ENCODE measurements around the genes DLG3 and PABPC1L2A.

DNA sequence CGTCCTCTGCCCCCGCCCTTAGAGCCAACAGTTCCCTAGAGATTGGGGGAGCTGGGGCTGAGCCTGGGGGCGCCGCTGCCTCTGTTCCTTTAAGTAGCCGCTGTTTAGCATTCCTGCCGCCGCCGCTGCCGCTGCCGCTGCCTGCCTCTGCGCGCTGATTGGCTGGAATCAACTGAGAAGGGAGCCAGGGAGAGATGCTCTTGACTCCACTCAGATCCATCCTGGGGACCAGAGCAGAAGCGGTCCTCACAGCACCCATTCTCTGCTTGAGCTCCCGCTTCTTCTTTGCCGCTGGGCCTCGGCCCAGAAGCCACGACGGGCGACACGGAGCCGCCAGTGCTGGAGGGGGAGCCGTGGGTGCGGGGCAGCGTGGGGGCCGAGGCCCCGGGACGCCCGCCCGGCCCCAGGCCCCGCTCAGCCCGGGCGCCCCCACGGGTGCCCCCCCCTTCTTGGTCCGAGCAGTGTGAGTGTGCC, at the start of gene DLG3:
TSS of gene DLG3 (plus strand) at position 204 of the 474 bp plus-strand sequence.
- PRO-cap: no peak

DNA sequence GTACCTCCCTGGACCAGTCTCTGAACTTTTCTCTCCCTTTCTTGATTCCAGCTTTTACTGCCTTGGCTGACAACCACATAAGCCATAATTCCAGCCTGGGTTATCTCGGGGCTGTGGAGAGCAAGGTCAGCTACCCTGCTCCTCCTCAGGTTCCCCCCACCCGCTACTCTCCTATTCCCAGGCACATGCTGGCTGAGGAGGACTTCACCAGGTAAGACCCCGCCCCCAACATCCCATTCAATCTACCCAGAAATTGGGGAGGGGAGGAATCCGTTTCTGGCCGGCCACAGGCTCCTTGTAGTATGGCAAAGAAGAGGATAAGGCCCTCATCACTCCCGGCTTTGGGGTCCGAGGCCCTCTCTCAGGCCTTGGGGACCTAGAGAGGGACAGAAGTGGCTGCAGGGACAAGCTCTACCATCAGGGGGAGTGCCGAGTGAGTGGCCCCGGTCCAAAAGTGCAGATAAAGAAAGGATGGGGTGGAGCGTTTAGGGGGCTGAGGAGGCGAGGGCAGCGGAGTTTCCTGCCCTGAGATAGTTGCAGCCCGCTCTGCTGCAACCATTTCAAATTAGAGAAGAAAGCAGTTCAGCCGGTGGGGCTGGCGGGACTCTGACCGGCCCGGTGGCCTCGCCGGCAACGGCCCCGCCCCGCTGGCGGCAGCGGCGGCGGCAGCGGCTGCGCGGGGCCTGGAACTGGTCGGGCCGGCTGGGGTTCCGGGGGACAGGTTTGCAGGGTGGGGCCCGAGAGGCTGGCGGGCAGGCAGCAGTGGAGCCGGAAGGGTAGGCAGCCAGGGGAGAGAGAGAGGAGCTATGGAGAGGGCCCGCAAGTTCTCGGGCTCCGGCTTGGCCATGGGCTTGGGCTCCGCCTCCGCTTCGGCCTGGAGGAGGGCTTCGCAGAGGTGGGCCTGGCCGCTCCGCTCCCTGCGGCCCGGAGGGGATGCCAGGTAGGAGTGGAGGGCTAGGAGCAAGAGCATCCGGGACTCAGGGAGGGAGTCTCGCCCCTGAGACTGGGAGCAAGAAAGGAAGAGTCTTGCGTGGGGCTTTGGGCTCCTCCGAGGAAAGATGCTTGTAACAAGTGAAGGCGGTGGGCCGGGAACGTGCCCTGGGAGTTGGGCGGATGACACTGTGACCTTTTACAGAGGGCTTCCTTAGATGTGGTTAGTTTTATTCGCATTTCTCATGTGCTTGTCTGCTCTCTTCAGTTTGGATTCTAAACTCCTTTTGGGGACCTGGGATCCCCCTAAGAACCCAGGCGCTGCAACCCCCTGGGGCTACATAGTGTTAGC, 7.6 kb downstream of the DLG3 start:
- PRO-cap: unidirectional peak, plus-strand start at position 563 of the sequence; unidirectional peak, plus-strand start at position 755 of the sequence

GRCh38 chrX:70453234-70453737, 8.7 kb downstream of the DLG3 start:
- PRO-cap: no peak

DNA sequence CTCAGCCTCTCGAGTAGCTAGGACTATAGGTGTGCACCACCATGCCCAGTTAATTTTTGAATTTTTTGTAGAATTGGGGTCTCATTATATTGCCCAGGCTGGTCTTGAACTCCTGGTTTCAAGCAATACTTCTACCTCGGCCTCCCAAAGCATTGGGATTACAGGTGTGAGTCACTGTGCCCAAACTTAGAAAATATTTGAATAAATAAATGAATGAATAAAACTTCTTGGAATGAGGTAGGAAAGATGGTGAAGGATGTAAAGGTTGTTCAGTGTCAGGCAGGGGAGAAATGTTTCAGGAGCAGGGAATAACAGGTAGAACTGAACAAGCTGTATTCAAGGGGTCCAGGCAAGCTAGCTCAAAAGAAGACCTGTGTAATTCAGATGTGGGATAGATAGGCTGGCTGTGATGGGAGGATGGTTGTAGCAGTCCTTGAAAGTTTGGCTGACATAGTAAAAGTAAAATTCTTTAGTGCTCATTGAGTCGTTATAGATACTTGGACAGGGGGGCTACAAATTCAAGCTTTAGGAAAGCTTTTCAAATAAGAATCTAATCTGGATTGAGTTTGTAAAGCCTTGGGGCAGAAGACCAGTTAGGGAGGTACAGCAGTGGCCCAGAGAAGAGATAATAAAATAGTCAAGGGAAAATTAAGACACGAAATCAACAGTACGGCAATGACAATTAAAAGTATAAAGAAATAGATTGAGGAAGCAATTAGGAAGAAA, 29.2 kb downstream of the DLG3 start:
- PRO-cap: no peak

- PRO-cap: bidirectional peak, plus-strand start at chrX:71108239, minus-strand start at chrX:71108097
Measured at GRCh38 chrX:71107767-71108491, 1.4 kb upstream of the CXorf65 start.

DNA sequence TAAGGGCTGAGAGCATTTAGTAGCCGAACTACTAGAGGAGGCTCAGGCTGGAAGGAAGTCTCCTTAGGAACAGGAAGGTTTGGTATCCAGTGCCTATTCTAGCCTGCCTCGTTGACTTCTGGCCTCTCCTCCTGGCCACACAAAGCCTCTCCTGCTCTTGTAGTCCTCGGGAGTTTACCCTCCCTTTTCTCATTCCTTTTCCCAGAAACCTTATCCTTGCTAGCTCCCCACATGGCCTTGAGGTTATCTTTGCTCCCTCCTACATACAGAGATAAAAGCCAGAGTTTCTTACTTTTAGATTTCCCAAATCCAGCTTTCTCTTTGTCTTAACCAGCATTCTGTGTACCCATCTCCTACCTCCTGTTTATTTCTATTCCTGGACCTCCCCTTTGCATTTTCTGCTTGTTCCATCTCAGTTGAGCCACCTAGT, 1.6 kb upstream of the ZMYM3 start:
- PRO-cap: no peak

- PRO-cap: no peak
Measured at GRCh38 chrX:71294208-71294601, 7.3 kb upstream of the ITGB1BP2 start.

GRCh38 chrX:71296780-71297184, 4.8 kb upstream of the ITGB1BP2 start:
- PRO-cap: no peak

GRCh38 chrX:71603846-71604534, 14.3 kb downstream of the CXCR3 start:
- PRO-cap: no peak

- PRO-cap: bidirectional peak, plus-strand start at chrX:71622904, minus-strand start at chrX:71622655
Measured at GRCh38 chrX:71622439-71623215, 4.3 kb upstream of the CXCR3 start.

DNA sequence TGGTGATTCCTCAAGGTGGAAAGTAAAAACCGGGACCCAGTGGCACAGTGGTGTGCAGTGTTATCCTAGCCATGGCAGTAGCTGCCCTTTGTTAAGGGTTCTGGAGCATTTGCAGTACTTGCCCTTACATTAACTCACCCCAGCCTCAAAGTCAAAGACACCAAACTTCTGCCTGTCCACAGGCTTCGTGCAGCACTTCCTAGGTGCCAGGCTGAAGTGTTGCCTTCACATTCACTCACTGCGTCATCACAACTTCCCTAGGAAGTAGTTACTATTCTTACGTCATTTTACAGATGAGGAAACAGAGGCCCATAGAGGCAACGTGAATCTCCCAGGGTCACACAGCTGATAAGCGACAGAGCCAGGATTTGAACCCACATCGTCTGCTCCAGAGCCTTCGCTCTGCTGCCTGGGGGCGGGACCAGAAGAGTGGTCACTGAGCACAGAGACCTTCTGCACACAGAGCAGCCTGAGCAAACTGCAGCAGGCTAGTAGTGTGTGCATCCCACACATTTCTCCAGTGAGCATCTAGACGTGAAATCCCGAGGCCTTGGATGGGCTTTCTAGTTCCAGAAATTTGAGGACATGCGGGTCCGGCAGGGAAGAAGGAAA, 73.3 kb upstream of the PIN4 start:
- PRO-cap: unidirectional peak, minus-strand start at position 147 of the sequence

DNA sequence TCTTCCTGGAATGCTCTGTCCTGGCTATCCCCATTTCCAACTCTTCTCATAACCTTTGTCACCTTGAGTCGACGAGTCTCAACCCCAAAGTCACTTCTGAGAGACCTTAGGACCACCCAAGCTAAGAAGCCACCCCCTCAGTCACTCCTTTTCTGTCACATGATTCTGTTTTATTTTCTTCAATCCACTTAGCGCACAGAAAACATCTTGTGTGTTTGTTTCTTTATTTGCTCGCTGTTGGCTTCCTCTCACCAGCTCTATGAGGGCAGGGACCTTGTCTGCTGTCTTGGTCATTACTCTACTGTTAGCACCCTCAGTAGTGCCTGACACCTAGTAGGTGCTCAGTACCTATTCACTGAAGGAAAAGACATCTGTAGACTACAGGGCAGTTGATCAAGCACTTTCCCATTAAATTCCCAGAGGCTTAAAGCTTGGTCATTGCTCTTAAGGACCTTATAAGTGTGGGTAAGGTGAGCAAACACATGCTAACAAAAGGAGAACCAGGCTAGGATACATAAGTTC, 32.3 kb upstream of the CITED1 start:
- PRO-cap: no peak

- PRO-cap: unidirectional peak, minus-strand start at chrX:72377063
Measured at GRCh38 chrX:72376707-72377441, 71.2 kb upstream of the CITED1 start.

DNA sequence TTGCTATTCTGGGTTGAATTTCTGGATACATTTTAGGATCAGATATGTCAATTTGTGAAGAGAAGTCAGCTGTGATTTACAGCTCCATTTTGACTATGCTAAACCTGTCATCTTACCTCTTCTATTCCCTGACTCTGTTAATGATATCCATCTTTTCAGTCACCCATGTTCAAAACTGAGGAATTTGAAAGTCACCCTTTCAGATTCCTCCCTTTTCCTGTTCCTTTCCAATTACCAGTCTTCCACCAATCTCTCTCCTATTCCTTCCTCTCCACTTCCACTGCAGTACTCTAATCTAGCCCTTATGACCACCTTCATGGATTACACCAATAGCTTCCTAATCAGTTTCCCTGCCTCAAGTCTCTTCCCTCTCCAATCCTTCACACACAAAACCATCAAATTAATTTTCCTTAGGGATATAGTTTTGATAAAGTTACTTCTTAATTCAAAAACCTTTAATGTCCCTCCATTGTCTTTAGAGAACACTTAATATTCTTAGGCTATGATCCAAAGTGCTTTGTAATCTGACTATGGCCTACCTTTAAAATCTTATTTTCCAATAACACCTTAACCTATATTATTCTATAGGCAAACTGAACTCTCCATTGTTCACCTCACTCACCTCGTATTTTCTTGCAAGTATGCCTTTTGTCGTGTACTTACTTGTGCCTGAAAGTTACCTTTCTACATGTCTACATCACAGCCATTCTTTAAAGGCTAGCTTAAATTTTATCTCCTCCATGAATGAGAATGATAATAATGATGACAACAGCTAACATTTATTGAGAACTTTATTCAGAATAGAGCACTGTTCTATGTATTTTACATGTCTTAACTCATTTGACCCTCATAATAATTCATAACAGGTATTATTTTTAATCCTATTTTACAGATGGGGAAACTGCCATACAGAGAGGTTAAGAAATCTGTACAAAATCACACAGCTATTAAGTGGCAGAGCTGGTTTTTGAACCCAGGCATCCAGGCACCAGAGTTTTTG, 99.7 kb downstream of the HDAC8 start:
- PRO-cap: no peak

DNA sequence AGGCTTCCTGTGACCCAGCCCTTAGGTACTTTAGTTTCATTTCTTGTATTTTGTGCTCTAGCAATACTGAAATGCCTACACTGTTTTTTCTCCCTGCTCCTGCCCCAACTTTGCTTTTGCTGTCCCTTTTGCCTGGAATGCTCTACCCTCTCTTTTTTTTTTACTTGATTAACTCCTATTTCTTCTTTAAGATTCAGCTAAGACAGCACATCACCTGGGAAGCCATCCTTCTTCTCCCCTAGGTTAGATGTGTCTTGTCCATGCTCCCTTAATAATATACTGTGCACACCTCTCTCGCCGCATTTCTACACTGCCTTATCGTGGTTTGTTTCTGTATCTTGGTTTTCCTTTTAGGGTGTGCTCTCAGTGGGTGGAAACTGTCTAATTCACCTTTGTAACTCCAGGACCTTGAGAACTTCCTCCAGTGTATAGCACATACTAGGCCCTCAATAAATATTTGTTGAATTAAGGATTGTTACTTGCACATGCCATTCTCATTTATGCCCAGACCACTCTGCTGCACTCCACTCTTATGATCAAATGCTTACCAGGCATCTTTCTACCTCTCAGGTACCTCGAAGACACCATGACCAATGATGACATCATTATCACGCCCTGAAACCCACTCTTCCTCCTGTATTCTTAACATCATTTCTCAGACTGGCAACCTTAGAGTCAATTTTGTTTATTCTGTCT, 46.4 kb downstream of the HDAC8 start:
- PRO-cap: no peak

DNA sequence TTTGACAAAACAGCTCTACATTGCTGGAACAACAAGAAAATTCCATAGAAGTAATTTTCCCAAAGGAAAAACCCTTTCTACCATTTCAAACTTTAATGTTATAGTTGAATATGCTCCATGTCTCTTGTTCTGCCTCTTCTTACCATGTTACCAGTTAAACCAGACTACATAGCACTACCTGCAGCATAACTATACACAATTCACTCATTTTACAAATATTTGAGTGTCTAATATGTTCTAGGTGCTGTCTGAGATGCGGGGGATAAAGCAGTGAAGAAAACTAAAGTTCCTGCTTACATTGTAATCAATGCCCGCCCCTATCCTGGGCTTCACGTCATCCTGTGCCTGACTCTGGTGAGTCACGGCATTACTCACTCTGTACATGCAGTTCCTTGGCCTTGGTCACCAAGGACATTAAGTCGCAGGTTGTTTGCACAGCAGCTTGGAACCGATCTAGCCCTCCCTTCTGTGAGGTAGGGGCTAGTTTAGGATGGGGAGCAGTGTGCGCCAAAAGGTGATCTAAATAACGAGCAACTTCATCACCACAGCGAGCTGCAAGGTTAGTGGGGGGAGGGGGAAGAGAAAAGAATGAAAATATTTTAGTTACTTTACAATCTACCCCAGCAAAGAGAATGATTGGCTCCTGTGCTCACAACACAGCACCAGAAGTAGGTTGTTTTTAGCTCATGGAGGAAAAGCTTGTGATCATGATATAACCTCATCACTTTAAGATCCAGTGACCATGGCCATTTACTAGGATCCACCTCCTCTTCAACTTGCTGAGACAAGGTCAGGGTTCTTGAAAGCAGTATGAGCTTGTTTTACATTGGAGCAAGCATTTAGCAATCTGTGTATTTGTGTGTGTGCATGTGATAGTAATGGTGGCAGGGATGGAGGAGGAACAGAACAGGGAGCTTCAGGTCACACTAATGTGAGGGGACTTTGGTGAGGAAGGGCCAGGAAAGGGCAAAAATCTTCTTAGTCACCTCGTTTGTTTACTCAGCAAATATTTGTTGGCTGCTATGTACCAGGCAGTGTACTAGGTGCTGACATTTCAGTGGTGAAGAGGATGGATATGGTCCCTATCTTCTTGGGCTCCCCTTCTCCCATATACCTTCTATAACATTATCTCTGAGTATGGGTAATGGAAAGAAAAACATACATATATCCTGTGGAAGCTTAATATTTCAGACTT, 48.1 kb upstream of the HDAC8 start:
- PRO-cap: no peak

GRCh38 chrX:72728795-72729029, 14.6 kb upstream of the PHKA1 start:
- PRO-cap: no peak

GRCh38 chrX:73079367-73079582, at the start of gene PABPC1L2A:
Gene PABPC1L2A (minus strand): TSS chrX:73079512.
- PRO-cap: no peak

DNA sequence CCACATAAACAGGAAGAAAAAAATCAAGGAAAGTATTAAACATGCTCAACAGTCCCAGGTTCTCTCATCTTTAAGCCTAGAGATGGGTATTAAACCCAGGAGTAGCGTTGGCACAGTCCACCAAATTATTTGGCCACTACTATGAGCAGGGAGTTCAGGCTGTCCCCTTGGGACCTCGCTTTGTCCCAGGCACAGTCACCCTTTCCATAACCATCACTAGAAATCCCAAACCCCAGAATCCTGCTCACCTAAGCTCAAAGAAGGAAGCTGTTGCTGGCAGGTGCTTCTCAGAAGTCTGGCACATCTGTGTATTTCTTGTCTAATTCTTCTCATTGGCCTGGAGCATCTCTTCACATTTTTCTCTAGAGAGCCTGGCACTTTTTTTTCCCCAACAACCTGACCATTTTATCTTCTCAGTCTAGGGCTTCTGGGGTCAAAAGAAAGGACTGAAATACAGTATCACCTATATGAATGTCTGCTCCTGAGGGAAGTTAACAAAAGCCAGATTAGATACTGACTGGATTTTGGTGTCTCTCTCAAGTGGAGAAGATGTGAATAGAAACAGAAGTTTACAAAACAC, 263.0 kb downstream of the CHIC1 start:
- PRO-cap: no peak

GRCh38 chrX:73840957-73842194, 278.4 kb downstream of the CHIC1 start:
- PRO-cap: no peak

Measured in natural killer cell (primary cell).